Measurements from ENCODE around the genes PRCP, PCF11, SYTL2 and PICALM.

DNA sequence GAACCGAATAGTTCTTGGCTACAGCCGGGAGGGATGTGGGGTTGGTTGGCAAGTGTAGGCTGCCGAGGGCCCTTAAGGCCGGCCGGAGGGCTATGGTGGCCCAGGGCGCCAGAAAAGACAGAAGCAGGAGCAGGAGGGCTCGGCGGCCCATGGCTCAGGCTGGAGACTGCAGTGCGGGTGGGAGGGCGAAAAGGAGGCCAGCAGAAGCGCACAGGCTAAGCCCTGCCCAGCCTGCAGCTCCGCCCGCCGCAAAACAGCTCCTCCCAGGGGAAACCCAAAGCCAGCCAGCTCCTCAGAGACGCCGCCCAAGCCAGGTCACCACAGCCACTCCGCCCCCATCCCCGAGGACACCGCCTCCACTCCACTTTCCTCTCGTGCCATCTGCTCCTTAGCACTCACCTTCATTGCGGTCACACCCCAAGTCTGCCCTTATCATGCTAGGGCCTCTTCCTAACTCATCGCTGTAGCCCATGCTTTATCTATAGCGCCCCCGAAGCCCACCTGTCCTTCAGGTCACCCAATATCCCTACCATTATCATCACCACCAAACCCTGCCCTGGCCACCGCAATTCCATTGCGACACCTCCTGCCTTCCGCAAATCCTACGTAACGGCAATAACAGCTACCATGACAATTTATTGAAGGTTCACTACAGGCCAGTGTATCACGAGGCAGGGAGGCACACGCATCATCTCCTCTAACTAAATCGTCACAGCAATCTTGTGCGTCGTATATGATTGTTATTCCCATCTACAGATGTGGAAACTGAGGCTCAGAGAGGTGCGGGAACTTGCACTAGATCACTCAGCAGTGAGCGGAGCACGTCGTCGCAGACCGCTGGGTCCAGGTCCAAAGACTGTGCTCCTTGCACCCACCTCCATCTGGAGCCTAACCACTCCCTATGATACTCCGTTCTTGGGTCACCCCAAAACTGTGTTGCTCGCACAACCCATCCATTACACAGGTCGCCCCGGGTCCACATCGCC lies at the start of gene PRCP:
Gene PRCP (minus strand): TSS at position 179 of the 986 bp plus-strand sequence.
- PRO-cap = bidirectional peak, plus-strand start at position 295 of the sequence, minus-strand start at position 179 of the sequence; unidirectional peak, plus-strand start at position 659 of the sequence

DNA sequence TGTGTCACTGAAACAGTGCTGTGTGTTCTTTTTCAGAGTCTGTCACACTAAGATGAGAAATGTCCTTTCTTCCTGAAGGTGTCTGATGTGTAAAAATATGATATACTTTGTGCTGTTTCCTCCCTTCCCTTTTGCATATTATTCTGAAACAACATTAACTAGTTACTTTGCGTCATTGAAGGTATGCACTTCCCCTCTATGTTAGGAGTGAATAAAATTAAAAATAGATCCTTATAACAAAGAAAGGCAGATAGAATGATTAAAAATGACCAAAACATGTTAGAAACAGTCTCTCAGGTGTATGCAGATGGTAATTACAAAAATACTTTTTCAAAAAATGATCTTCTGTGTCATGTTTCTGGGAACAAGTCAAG lies 1.6 kb upstream of the RAB30 start:
- PRO-cap = no peak

DNA sequence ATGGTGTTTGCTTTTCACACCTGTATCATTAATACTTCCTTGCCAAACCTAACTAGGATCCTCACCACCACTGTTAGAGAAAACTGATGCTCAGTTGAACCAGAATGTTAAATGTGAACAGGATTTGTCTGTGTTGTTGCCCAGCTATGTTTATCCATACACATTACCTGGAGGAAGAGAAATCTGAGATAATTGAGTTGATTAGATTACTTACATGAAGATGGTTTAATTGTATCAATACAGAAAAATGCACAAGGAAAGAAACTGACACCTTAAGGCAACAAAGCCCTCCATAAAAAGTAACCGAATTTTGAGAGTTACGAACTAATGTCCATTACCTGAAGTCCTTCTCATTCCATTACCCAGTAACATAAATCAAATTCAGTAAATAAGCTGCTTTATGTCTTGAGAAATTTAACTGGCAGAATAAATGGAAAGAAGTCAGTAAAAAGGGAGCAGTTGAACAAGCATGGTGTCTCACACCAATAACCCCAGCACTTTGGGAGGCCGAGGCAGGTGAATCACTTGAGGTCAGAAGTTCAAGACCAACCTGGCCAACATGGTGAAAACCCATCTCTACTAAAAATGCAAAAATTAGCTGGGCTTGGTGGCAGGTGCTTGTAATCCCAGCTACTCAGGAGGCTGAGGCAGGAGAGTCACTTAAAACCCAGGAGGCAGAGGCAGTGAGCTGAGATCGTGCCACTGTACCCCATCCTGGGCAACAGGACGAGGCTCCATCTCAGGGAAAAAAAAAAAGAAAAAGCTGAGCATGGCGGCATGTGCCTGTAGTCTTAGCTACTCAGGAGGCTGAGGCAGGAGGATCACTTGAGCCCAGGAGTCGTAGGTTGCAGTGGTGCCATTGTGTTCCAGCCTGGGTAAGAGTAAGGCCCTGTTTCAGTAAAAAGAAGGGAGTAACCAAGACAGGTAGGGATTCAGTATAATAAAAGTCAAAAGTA lies 7.7 kb upstream of the RAB30 start:
- PRO-cap = no peak

GRCh38 chr11:83157042-83157259 lies at the start of gene PCF11:
PCF11 (plus strand) TSS chr11:83157131.
- PRO-cap = unidirectional peak, plus-strand start at chr11:83157105; unidirectional peak, plus-strand start at chr11:83157155

DNA sequence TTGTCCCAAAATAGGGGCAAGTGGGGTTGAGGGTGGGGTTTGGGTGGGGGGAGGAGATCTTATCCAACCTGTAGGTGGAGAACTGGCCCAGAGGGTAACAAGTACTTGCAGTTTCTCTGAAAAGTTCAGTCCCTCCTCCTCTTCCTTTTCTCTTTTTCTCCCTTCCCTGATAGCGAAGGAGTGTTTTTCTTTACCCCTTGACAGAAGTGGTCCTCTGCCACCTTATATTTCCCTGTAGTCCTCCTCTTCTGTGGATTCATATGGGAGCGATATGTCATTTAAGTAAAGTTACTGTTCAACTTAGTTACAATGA lies 1.3 kb downstream of the PCF11 start:
- PRO-cap = no peak

GRCh38 chr11:83168687-83169032 lies 11.7 kb downstream of the PCF11 start:
- PRO-cap = no peak

- PRO-cap = no peak
These were observed 420.4 kb upstream of the CCDC90B start for GRCh38 chr11:83706564-83706948.

GRCh38 chr11:84564472-84565041 lies 1062.6 kb downstream of the DLG2 start:
- PRO-cap = no peak

DNA sequence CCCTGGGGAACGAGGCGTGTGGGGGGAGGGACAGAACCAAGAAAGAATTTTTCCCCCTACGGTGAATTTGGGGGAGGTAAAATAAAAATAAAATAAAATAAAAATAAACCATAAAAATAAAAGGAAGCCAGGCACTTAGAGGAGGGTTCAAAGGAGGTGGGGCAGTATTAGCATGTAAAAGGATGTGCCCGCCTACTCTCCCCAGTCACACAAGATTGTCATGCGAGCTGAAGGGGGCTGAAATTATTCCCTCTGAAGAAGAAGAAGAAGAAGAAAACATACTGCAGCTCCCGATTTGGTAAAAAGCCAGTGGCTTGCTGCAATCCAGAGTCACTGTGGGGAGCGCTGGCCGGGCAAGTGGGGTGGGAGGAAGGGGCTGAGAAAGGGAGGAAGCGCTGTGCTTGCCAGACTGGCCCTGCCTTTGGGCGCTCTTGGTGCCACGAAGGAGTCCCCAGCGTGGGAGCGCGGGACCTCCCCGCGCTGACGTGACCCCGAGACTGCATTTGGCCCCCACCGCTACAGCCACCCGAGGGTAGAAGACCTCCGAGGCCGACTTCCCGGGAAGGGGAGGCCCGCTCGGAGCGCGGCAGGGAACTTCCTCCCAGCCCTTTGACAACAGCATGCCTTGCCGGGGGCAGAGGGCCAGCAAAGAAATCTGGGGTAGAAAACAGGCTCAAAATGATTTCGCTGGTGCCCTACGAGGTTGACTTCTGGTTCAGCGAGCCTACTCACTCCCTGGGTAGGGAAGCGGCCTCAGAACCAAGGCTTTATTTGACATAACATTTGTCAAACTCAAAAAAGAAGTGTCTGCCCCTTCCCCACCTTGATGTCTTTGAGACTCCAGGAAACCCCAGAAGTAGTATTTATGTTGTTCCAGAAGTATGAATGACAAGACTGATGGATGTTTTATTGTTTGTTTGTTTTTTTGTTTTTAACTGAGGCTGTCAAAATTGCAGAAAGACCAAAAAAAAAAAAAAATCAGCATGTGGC lies 906.3 kb downstream of the DLG2 start:
- PRO-cap = no peak

DNA sequence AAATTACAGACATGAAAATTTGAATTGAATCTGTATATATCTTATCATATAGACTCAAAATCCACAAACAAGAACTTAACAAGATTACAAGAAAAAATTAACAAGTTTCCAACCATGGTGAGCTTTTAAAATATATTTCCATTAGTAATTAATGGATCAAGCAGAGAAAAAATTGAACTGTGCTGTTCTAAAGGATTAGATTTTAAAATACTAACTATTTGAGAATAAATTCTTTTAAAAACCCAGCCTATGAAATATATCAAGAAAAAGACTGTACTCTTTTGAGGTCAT lies 152.9 kb downstream of the DLG2 start:
- PRO-cap = no peak

DNA sequence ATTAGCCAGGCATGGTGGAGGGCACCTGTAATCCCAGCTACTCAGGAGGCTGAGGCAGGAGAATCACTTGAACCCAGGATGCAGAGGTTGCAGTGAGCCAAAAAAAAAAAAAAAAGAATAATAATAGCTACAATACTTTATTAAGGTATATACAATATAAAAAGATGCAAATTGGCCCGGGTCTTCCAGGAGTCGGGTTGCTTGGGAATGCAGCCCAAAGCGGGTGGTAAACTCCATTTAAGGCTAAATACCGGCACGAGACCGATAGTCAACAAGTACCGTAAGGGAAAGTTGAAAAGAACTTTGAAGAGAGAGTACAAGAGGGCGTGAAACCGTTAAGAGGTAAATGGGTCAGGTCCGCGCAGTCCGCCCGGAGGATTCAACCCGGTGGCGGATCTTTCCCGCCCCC lies 143.3 kb downstream of the DLG2 start:
- PRO-cap = no peak

DNA sequence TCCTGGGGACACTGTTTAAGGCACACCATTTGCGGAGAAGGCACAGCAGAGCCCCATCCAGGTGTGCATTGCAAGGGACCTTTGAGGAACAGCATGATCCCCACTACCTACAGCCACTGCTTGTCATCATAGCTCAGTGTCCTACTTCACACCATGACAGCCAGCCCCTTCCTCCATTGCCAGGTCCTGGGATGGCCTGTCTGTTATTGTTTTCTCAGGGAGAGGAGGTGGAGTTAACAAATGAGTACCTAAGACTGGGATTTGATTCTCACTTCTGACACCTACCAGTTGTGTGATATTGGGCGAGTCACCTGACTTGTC lies 54.8 kb downstream of the SYTL2 start:
- PRO-cap = no peak

- PRO-cap = no peak
These were observed at the start of gene SYTL2 for GRCh38 chr11:85810786-85811693. SYTL2 (minus strand) TSS chr11:85811141.

GRCh38 chr11:86068607-86069316 lies at the start of gene PICALM:
PICALM (minus strand) TSS chr11:86069084.
- PRO-cap = unidirectional peak, minus-strand start at chr11:86068828; bidirectional peak, plus-strand start at chr11:86069363, minus-strand start at chr11:86069080

GRCh38 chr11:86193321-86193977 lies 51.1 kb upstream of the EED start:
- PRO-cap = no peak

DNA sequence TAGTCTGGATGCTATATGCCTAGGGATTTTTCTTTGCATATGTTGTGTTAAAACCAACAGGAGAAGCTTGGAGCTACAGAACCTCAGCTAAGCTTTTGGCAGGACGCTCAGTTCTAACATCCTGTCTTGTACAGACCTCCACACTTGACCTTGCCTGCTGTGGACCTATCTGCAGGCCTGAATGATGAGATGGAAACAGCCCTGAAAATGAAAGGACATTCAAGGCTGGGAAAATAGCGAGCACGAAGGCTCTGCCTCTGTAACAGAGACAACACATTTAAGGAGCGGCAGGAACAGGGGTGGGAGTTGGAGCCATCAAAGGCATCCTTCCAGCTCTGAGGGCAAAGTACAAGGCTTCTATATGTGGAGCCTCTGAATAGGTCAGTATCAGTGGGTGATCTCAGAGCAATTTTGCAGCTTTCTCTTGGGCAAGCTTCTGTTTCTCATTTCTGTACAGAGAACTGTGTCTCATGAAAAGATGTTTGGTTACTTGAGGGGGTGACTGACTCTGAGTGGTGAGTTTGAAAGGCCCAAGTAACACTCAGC lies 101.4 kb downstream of the CCDC81 start:
- PRO-cap = no peak

GRCh38 chr11:86503030-86504229 lies 128.7 kb downstream of the CCDC81 start:
- PRO-cap = no peak

- PRO-cap = no peak
These were observed 184.7 kb downstream of the CCDC81 start for GRCh38 chr11:86559171-86560092.

- PRO-cap = no peak
These were observed 197.1 kb downstream of the CCDC81 start for GRCh38 chr11:86571757-86572125.

DNA sequence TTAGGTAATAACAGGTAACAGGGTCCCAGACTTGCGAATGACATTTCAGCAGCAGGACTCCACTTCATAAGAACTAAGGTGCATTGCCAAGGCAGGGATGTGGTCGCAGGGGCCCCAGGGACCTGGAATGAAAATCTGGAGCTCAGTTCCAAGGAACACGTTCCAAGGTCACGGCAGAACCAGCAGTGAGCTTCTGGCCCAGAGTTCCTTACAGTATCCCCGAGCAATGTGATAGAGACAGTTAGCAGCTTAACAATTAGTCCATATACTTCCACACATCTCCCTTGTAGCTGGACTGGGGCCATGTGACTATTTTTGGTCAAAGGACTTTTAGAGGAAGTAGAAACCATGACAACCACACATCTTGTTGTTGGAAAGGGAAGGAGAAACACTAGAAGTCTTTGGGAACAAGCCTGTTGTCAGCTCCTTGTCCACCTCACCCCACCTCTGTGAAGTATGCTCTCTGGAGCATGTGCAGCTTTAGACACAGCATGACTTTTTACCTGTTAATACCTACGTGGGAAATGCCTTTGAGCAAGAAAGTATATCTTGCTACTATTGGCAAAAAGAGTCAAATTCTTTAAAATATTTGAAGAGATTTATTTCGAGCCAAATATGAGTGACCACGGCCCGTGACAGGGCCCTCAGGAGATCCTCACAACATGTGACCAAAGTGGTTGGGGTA lies 203.1 kb upstream of the PRSS23 start:
- PRO-cap = no peak

All from mesothelial cell of epicardium (in vitro differentiated cells).